ENCODE measurements around a stretch of chr14.

DNA sequence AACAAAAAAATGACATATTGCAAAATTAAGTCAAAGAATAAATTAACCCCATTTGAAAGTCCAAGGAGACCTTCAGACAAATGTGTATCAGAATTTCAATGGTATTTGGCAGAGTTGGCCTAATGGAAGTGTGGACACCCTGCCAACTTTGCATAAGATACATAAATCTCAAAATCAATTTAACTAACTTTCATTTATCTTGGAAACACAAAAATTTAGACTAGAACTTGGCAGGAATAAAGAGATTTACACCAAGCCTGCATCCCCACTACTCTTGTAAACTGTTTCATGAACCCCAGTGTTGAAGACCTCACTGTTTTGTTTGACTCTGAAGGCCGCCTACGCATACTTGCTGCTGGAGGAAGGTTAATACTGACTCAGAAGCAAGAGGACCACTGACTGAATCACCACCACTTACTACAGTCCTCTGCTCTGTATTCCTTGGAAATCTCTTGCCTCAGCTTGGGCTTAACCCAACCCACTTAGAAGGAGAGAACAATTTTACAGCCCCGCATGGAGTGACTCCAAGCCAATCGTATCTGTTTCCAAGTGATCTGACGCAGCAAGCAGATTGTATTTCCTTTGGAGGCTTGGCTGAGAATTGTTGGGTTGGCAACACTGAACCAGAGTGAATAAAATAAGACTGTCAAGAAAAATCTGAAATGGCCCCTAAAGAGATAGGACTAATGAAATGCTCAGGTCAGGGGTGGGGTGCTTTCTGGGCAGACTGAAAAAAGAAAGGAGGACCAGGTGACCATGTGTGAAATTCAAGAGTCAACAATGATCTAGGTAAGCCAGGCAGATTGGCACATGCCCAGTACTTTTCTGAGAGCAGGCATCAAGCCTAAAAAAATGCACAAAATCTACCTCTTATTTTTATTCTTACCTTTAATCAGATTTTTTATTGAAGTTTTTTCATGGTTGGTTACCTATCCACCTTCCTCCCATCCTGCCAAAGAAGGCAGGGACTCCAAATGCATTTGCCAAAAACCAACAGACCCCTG, 248.6 kb downstream of the ZFP36L1 start:
- PRO-cap, 6 experiments: peak in 3 of 6 experiments; most common plus-strand start position 621 of the sequence (in 2); most common minus-strand start position 406 of the sequence (in 3)
- RAMPAGE, long total RNA, 2 experiments: no peak in any of the 2 experiments
- RRBS: no CpG with 5 or more reads among the region's 5 CpGs

DNA sequence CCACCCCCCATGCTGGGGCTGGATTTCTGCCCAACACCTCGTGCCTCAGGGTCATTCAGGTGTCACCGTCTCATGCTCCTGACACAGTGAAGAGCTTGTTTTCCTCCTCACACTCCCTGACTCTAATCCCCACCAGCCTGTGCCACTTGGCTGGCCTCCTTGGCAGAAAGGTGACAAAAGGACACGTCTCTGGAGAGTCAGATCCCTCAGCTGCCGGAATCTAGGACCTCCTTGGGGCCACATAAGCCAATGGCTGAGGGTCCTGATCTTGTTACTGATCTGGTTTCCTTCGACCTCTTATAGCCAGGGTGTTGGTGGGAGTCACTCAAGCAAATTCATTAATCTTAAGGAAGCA, 208.8 kb downstream of the ZFP36L1 start:
- PRO-cap, 6 experiments: no peak in any of the 6 experiments
- RAMPAGE, long total RNA, 2 experiments: no peak in any of the 2 experiments
- RRBS: no CpG with 5 or more reads among the region's 5 CpGs

- PRO-cap, 6 experiments: no peak in any of the 6 experiments
- RAMPAGE, long total RNA, 2 experiments: no peak in any of the 2 experiments
- RRBS: no CpG with 5 or more reads among the region's 4 CpGs
Observed at GRCh38 chr14:68621380-68621950, 171.4 kb downstream of the ZFP36L1 start.

GRCh38 chr14:68630030-68630453, 162.8 kb downstream of the ZFP36L1 start:
- PRO-cap, 6 experiments: no peak in any of the 6 experiments
- RAMPAGE, long total RNA, 2 experiments: no peak in any of the 2 experiments
- RRBS: no CpG with 5 or more reads among the region's 6 CpGs

GRCh38 chr14:68792154-68792777, 601 bp downstream of the ZFP36L1 start:
- PRO-cap, 6 experiments: peak in 3 of 6 experiments; most common plus-strand start chr14:68792529 (in 1); most common minus-strand start chr14:68792274 (in 2)
- RAMPAGE, long total RNA, 2 experiments: no peak in any of the 2 experiments
- RRBS: 0% methylated on average over 2 of the region's 31 CpGs

GRCh38 chr14:68819015-68820064, 26.5 kb upstream of the ZFP36L1 start:
- PRO-cap, 6 experiments: no peak in any of the 6 experiments
- RAMPAGE, long total RNA, 2 experiments: no peak in any of the 2 experiments
- RRBS: 44% methylated on average over 4 of the region's 19 CpGs

DNA sequence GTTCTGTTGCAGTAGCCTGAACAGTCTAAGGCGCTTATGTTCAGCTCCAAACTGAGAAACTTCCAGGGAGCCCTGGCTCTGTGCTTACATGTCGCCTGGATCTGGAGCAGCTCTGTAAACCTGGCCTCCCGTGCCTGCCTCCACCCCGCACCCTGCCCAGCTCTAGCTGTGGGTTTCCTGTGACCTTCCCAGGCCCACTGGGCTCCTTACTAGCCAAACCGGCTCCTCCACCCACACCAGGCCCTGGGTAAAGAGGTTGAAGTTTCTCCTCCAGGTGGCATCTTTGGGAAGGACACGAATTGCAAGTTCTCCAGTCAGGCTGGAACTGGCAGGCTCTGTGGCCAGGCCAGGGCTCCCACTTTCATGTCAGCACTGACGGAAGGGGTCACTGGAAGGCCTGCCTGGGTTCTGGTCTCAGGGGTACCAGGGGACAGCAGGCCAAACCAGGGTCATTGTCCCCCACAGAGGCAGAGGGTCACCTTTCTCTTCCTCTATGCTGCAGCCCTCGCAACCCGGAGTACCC, 60.9 kb upstream of the ZFP36L1 start:
- PRO-cap, 6 experiments: no peak in any of the 6 experiments
- RAMPAGE, long total RNA, 2 experiments: no peak in any of the 2 experiments
- RRBS: no CpG with 5 or more reads among the region's 9 CpGs

DNA sequence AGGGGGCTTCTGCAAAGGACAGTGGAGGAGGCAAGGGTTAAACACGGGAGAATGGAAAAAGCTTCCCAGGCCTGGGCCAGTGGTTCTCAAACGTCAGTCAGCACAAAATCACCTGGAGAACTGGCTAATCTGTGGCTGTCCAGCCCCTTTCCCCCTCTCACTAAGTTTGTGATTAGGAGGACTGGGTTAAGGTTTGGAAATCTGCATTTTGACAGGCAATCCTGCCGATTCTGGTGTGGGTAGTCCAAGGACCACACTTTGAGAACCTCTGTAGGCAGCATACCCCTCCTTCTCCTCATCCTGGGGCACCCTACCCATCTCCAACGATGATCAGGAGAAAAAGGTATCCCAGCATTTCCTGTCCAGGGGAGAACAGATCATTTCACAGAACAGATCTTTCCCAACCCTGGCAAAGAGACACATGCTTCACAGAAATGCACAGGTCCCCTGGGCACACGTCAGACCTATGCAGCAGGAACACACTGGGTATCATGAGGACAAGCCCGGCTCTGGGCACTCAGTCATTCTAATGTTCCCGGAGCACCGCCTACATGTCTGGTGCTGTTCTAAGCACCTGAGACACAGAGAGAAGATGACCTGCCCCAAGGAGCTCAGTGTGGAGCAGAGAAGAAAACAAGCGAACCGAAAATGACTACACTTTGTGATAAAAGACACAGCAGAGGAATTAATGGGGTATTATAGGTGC, 56.3 kb downstream of the ACTN1 start:
- PRO-cap, 6 experiments: peak in 1 of 6 experiments; most common plus-strand start position 524 of the sequence (in 1)
- RAMPAGE, long total RNA, 2 experiments: no peak in any of the 2 experiments
- RRBS: no CpG with 5 or more reads among the region's 10 CpGs

GRCh38 chr14:68938515-68939716, 40.2 kb downstream of the ACTN1 start:
- PRO-cap, 6 experiments: peak in 4 of 6 experiments; most common plus-strand start chr14:68938991 (in 2); most common minus-strand start chr14:68938803 (in 2)
- RAMPAGE, long total RNA, 2 experiments: no peak in any of the 2 experiments
- RRBS: no CpG with 5 or more reads among the region's 13 CpGs

DNA sequence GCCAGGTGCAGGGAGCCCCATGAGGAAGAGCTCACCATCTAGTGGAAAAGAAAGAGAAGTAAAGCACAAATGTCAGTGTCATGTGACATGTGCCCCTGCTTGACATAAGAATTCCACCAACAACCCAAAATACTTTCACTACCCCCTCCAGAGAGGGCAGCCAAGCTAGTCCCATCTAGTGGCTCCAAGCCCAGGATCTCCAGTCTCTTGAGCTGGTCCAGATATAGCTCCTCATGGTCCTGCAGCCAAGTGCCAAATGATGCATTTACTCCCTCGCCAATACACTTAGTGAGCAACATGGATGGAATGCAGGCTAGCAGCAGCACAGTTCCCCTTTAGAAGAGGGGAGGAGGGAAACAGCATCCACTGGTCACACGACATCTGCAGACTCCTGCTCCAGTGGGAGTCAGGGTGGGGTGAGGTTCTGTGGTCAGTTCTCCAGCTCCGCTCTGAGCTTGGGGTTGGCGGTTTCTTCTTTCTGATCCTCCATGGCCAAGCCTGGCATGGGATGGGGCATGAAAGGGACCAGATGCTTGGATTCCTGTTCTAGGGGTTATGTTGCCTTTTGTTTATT, 57.1 kb downstream of the GALNT16 start:
- PRO-cap, 6 experiments: peak in 6 of 6 experiments; most common plus-strand start position 399 of the sequence (in 6); most common minus-strand start position 287 of the sequence (in 1)
- RAMPAGE, long total RNA, 2 experiments: no peak in any of the 2 experiments
- RRBS: no CpG with 5 or more reads among the region's 4 CpGs

GRCh38 chr14:69385688-69386265, 12.3 kb downstream of the ERH start:
- PRO-cap, 6 experiments: no peak in any of the 6 experiments
- RAMPAGE, long total RNA, 2 experiments: no peak in any of the 2 experiments
- RRBS: no CpG with 5 or more reads among the region's 3 CpGs

GRCh38 chr14:69483717-69484111, 814 bp upstream of the PLEKHD1 start:
- PRO-cap, 6 experiments: no peak in any of the 6 experiments
- RAMPAGE, long total RNA, 2 experiments: no peak in any of the 2 experiments
- RRBS: no CpG with 5 or more reads among the region's 38 CpGs

GRCh38 chr14:69571928-69572717, 2.5 kb downstream of the CCDC177 start:
- PRO-cap, 6 experiments: no peak in any of the 6 experiments
- RAMPAGE, long total RNA, 2 experiments: no peak in any of the 2 experiments
- RRBS: 2% methylated on average over 25 of the region's 108 CpGs

DNA sequence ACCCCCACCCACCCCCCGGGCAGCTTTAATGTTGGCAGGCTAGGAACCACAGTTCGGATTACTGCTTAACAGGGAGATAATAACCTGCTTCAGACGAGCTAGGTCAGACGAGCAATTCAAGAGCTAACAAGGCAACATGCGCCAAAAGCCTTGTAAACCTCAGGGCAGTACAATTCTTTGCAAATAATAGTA, 426 bp upstream of the SUSD6 start:
- PRO-cap, 6 experiments: no peak in any of the 6 experiments
- RAMPAGE, long total RNA, 2 experiments: no peak in any of the 2 experiments
- RRBS: no CpG with 5 or more reads among the region's 5 CpGs

GRCh38 chr14:69711719-69712288, 55.1 kb upstream of the SRSF5 start:
- PRO-cap, 6 experiments: no peak in any of the 6 experiments
- RAMPAGE, long total RNA, 2 experiments: no peak in any of the 2 experiments
- RRBS: no CpG with 5 or more reads among the region's 8 CpGs

DNA sequence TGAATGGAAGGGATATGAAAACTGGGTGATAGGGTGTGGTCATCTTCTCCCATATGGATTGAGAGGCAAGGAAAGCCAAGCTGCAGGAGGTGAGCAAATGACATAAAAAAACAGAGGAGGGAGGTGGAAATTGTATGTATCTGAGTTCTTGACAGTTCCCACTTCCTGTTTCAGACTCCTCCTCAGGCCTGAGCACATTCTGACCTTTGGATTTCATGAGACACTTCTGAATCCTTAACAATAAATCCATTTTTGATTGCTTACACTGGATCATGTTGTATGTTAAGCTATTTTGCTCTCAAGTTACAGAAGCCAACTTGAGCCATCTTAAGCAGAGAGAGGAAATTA, 11.7 kb upstream of the SRSF5 start:
- PRO-cap, 6 experiments: no peak in any of the 6 experiments
- RAMPAGE, long total RNA, 2 experiments: no peak in any of the 2 experiments

DNA sequence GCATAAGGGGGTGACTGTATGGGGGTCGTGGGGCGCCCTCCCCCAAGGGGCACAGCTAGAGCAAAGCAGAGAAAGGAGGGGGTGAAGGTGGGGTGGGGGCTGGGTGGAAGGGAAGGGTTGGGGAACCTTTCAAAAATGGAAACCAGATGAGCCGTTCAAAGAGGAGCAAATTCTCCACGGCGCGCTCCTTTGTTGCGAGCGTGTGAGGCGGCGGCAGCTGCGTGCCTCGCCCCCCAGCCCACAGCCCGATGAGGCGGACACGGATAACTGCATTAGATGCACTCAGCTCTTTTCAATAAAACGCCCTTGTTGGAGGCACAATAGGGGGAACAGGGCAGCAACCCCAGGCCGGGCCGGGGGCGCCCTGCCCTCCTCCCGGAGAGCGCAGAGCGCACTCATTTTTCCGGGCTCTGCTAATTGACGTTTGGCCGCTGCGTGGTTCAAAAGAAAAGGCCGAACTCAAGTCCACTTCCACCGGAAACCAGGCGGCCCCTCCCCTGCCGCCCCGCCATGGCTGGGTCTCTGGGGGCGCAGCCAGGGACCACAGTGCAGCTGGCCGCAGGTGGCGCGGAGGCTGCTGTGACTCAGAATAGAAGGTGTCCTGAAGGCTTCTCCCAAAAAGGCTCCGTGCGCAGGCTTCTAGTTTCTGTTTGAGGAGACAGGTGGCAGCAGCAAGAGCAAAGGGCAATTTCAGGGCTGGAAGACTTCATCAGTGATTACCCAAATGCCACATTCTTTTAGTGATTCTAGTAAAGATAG, 29.1 kb upstream of the SMOC1 start:
- PRO-cap, 6 experiments: no peak in any of the 6 experiments
- RAMPAGE, long total RNA, 2 experiments: no peak in any of the 2 experiments
- RRBS: 44% methylated on average over 6 of the region's 37 CpGs

DNA sequence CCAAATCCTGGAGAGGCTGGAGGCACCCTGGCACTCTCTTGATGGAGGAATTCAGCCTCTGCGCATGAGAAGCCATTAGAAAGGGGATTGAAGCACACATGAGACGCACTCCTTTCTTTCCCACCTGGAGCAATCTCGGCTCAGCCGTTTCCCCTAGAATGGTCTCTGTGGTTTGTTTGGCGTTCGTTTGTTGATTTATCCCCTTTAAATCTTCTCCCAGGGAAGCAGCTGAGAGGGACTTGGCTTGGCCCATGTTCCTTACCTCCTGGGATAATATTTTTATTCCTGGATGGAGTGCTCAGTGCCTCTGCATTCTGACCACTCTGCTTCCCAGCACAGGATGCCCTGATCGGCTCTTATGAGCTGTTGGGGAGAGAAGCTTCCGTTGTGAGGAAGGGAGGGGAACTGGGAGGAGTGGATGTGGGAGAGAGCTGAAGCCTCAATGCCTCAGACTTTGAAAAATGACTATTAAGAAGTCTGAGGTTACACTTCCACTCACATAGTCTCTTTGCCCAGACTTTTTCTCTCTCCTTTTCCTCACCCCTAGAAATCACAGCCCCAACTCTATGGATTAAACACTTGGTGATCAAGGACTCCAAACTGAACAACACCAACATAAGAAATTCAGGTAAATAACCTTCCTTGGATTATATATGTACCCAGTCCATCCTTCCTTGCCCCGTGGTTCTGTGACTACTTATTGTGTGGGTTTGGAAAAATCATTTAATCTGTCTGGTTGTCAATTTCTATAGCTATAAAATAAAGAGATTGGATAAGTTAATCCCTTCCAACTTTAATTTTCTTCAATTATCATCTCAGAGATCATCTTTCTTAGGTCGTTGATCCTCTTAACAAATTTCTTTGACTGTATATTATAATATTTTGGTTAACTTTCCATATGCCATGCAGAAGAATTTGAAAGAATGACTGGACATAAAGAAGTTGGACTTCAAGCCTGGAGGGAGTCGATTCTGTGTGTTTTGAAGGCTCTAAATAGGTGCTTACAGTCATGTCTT, 114.9 kb downstream of the SMOC1 start:
- PRO-cap, 6 experiments: no peak in any of the 6 experiments
- RAMPAGE, long total RNA, 2 experiments: no peak in any of the 2 experiments
- RRBS: no CpG with 5 or more reads among the region's 11 CpGs

- PRO-cap, 6 experiments: no peak in any of the 6 experiments
- RAMPAGE, long total RNA, 2 experiments: no peak in any of the 2 experiments
- RRBS: no CpG with 5 or more reads among the region's 1 CpG
Observed at GRCh38 chr14:70229862-70230259, 41.1 kb upstream of the SLC8A3 start.

GRCh38 chr14:70640877-70641609, 673 bp upstream of the TTC9 start:
- PRO-cap, 6 experiments: no peak in any of the 6 experiments
- RAMPAGE, long total RNA, 2 experiments: no peak in any of the 2 experiments
- RRBS: no CpG with 5 or more reads among the region's 36 CpGs